ENCODE data around the genes RPF1 and GNG5.

GRCh38 chr1:84478619-84480009 is at the start of gene RPF1:
Gene RPF1, plus strand, starts transcription at chr1:84479266.
- RRBS: 4% methylated on average over 4 of the region's 61 CpGs

GRCh38 chr1:84505074-84505552 is 1.1 kb upstream of the SPATA1 start:
- RRBS: under 1% methylated on average over 7 of the region's 12 CpGs

GRCh38 chr1:84505553-84506248 is 485 bp upstream of the SPATA1 start:
- RRBS: 2% methylated on average over 31 of the region's 76 CpGs

DNA sequence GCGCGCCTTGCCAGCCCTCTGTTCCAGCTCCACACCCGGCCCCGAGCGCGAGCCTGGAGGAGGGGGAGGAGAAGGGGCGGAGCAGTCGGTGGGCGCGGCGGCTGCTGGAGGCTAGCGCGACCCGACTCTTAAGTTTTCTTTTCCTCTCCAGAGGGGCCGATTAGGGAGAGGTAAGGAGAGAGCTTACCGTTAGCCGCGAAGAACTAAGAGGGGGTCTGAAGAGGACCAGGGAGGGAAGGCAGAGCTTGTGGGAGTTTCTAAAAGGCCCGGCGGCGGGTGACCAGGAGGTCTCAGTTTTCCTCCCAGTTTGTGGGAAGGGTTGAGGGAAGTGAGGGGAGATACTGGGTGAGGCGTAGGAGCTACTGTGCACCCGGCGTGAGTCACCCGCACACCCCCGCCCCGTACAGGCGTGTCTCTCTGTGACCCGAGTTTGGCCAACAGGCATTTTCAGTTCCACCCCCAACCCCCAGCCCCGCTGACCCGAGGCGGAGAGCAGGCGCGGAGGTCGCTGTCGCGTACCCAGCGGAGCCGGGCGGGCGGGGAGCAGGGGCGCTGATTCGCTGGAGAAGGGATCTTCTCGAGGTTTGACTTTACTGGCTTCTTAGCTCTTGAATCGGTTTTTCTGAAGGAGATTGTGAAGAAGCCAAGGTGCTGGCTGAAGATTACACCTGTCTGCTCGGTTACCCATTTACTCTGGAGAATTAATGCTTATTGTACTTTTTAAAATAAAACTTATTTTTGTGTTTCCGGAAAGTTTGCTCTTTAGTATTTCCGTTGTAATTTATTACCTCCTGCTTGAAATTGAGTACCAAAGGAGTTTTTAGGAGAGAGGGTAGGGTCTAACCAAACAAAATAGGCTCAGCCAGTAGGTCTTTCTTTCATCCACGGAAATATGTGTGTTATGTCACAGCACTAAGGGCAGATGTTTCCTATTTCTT is at the start of gene GNG5:
GNG5 (minus strand) TSS at position 333 of the 938 bp plus-strand sequence.
- RRBS: 2% methylated on average over 2 of the region's 49 CpGs

GRCh38 chr1:84632703-84633098 is 57.6 kb downstream of the SSX2IP start:
- RRBS: no CpG with 5 or more reads among the region's 2 CpGs

GRCh38 chr1:84932937-84933639 is 40.1 kb upstream of the LPAR3 start:
- RRBS: no CpG with 5 or more reads among the region's 7 CpGs

DNA sequence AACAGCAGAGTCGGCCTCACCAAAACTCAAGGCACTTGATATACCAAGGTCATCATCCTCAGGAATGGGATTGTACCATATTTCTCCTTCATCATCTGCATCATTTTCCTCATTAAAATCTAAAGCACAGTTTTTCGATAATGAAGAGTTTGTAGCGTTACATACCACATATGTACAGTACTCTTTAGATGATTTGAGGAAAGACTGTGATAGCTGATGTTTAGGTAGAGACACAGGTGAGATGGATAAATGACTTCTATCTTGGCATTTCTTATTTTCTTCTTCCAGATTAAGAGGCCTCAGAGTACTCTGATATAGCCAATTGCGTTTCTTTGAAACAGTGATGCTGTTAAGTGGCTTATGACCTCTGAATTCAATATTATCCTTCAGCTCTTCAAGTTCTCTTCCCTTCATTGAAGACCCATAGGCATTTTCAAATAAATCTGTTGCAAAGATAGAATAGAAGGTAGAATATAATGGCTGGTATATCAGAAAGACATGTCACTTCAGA is 10.5 kb downstream of the SYDE2 start:
- RRBS: no CpG with 5 or more reads among the region's 4 CpGs

DNA sequence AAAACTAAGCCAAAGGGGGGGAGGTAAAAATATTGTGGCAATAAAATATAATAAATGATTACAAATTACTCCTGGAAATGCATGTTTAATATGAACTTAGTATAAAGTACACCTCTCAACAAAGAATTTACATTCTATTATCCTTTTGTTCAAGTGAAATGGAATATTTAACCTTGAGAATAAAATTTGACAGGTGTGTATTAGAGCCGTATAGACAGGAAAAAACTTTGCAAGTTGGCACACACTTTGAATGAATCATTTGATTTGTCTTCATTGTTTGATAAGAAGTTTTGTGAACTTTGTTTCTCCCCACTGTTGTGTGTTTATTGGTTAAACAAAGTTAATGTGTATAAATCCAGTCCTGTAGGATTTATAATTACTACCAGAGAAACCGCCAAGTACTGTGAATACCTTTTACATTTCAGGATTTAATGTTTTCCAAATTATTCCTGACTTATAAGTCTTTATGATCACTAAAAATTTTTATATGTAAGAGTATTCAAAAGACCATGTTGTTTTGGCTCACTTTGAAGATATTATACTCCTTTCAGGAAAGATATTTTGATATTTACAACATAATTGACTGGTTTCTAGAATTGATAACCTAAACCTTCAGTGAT is 1.9 kb downstream of the SYDE2 start:
- RRBS: no CpG with 5 or more reads among the region's 2 CpGs

- RRBS: no CpG with 5 or more reads among the region's 4 CpGs
Observed at GRCh38 chr1:85273550-85274260, 2.7 kb downstream of the BCL10 start.

DNA sequence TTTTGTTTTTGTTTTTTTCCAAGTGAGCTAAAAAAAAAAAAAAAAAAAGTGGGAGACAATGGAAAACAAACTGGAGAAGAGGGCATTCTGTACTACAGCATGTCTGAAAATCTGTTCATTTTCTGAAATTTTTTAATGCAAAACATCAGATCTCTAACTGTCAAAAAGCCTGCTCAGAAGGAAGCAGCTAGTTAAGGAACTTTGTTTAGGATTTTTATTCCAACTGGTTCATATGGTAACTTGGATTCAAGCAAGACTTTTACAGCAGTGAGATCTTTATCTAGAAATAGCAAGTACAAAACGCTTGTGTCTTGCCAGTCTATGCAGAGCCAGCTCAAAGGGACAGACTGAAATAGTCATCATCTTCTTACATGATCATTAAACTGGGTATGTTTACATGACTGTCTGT is 37.7 kb downstream of the DDAH1 start:
- RRBS: no CpG with 5 or more reads among the region's 1 CpG

GRCh38 chr1:85448456-85448942 is 16.5 kb downstream of the DDAH1 start:
- RRBS: no CpG with 5 or more reads among the region's 2 CpGs

GRCh38 chr1:85550674-85551695 is 29.6 kb upstream of the CCN1 start:
- RRBS: no CpG with 5 or more reads among the region's 6 CpGs

GRCh38 chr1:86354565-86355173 is 41.5 kb downstream of the ODF2L start:
- RRBS: no CpG with 5 or more reads among the region's 2 CpGs

DNA sequence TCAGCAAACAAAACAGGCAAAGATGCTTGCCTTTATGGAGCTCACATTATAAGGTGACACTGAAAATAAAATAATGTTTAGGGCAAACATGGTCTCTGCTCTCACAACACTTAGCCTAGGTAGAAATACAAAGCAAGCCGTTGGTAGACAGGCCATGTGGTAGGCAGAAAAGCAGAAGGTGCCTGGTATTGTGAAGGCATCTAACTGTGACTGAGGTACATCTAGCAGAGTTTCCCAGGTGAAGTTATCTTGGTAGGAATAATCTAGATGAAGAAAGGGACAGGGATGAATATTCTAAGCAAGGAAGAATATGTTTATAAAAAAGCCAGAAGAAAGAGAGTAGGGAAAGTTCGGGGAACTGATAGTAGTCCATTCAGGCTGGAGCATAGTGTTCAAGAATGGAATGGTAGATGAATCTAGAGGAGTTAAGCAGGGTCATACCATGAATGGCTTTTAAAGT is 31.4 kb downstream of the SH3GLB1 start:
- RRBS: no CpG with 5 or more reads among the region's 2 CpGs

- RRBS: no CpG with 5 or more reads among the region's 5 CpGs
Observed at GRCh38 chr1:86749069-86750099, 45.0 kb downstream of the SH3GLB1 start.

GRCh38 chr1:86852683-86853034 is 61.3 kb downstream of the SELENOF start:
- RRBS: no CpG with 5 or more reads among the region's 8 CpGs

DNA sequence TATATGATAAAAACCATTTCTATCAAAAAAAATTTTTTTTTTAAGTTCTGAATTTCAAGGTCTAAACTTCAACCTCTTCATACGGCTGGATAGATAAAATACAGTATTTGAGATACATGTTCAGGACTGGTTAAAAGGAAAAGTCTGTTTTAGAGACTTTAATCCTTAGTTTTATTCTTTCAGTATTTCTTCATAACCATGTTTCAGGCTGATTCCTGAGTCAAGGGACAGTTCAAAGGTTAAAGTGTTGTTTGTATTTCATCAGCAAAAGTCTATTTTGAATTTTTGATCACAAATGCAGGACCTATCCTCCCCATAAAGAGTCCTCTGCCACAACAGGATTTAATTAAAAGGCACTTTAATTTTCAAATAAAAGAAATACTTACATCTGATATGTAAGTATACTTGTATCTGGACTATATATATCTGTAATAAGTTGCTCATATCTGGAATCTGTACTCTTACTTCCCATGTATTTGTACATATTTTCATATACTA is 53.5 kb downstream of the SELENOF start:
- RRBS: no CpG with 5 or more reads among the region's 1 CpG

DNA sequence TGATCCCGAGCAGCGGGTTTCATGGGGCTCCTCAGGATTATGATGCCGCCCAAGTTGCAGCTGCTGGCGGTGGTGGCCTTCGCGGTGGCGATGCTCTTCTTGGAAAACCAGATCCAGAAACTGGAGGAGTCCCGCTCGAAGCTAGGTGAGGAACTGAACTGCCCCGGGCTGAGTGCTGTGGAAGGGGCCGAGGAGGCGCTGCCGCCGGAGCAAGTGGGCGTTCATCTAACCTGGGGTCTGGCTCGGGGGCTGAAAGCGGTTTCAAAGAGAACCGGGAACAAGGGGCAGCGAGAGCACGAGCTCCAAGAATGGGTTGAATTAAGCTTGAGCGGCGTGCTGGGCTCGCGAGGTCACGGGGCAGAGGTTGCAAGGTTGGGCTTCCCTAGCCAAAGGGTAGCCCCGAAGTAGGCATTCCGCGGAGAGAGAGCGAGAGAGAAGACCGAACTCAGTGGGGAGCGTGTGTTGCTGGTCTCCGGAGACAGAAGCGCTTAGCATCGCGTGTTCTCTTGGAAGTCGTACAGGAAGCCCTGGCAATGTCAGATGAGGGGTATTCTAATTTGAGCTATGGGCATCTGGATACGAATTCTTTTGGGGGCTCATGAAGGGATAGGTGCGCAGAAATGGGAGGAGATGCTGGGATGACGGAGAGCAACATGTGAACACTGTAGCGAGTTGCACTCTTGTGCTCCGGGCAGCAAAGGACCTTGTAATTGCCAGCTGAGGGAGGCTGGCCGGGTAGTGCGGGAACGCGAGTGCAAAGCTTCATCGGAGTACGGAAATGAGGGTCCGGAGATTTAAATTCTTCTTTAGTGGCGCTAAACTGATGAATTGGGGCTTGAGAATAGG is 804 bp downstream of the HS2ST1 start:
- RRBS: 4% methylated on average over 17 of the region's 49 CpGs

GRCh38 chr1:86933877-86934237 is 19.4 kb downstream of the HS2ST1 start:
- RRBS: no CpG with 5 or more reads among the region's 3 CpGs

- RRBS: 4% methylated on average over 3 of the region's 15 CpGs
Observed at GRCh38 chr1:87328223-87328418, 559 bp upstream of the LMO4 start.